ENCODE data around the genes GLTPD2, PLD2 and RABEP1.

- PRO-cap: no peak
- RAMPAGE, long total RNA, 4 experiments: start-site peak on the plus strand in 1 of 4 experiments, at chr17:4717218-4717954 at its widest, 9 to 12 reads per replicate
These were observed 7.0 kb downstream of the ARRB2 start for GRCh38 chr17:4716931-4718275.

DNA sequence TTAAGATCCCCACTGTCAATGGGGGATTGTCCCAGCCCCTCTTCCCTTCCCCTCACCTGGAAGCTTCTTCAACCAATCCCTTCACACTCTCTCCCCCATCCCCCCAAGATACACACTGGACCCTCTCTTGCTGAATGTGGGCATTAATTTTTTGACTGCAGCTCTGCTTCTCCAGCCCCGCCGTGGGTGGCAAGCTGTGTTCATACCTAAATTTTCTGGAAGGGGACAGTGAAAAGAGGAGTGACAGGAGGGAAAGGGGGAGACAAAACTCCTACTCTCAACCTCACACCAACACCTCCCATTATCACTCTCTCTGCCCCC, 10.2 kb upstream of the MED11 start:
- PRO-cap: no peak
- RAMPAGE, long total RNA, 4 experiments: no peak in any of the 4 experiments

DNA sequence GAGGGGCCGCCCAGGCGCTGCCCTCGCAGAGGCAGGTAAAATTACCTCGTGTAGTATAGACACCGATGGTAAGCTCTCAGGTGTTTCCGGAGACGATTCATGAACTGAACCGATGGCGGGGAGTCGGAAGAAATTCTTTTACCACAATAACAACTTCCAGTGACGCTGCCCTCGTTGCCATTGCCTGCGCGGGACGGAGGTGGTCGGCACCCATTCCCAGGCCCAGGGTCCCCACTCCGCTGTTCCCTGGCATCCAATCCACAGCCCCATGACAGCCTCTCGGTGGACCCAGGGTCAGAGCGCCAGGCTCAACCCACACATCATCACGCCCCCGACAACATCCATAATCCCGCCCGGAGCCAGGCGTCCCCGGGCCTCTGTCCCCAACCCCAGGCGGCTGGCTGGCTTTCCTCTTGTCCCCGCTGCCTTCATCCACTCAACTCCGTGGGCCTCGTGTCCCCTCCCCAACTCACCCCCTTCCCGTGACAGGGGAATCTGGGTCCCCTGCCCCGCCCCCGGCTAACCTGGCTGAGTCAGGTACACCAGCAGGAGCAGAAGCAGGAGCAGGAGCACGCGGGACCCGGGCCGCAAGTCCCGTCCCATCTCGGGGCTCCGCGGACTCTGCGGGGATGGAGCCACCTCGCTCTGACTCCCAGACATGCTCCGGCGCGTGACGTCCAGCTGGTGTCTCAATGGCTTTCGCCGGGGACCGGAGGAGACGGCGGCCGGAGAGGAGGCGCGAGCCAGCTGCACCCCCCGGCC, 715 bp upstream of the ZMYND15 start:
- PRO-cap: no peak
- RAMPAGE, long total RNA, 4 experiments: start-site peak on the minus strand in 1 of 4 experiments, centred at position 96 of the sequence, 5 reads per replicate

- PRO-cap: no peak
- RAMPAGE, long total RNA, 4 experiments: no peak in any of the 4 experiments
These were observed 1.0 kb upstream of the TM4SF5 start for GRCh38 chr17:4770673-4771083.

DNA sequence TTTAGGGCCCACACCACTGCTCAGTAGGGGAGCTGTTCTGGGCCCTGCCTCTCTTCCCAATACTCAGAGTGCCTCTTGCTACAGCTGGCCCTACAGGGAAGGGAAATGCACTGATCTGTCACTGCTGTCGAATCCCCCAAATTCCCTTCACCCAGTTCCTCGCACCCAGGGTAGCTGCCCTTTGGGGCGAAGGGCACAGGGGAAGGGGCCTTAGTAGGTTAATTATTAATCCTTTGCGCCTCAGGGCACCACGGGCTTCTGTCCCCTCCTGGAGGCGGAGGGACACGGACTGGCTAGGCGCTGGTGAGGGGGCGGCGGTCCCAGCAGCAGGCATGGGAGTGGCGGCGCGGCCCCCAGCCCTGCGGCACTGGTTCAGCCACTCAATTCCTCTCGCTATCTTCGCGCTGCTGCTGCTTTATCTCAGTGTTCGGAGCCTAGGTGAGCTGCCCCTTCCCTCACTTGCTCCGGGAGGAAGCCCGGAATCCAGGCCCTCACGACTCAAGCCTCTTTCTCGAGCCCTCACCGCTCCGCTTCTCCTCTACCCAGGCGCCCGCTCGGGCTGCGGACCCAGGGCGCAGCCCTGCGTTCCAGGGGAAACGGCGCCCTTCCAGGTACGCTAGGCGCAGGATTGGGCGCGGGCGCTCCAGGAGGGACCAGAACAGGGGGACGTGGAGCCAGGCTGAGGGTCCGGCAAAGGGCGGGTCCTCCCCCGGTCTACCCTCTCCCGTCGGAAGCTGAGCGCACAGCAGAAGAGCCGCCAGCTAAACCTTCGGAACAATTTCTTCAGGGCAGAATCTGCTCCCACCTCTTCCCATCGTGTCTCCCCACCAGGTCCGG, at the start of gene GLTPD2:
Gene GLTPD2, plus strand, starts transcription at position 285 of the 837 bp plus-strand sequence.
- PRO-cap: no peak
- RAMPAGE, long total RNA, 4 experiments: no peak in any of the 4 experiments

- PRO-cap: bidirectional peak, plus-strand start at chr17:4807167, minus-strand start at chr17:4807009
- RAMPAGE, long total RNA, 4 experiments: start-site peak on the plus strand in 3 of 4 experiments, at chr17:4807167-4807192 at its widest, 48 to 118 reads per replicate
These were observed at the start of gene PLD2 for GRCh38 chr17:4806782-4807780. PLD2 (plus strand) TSS chr17:4807152.

DNA sequence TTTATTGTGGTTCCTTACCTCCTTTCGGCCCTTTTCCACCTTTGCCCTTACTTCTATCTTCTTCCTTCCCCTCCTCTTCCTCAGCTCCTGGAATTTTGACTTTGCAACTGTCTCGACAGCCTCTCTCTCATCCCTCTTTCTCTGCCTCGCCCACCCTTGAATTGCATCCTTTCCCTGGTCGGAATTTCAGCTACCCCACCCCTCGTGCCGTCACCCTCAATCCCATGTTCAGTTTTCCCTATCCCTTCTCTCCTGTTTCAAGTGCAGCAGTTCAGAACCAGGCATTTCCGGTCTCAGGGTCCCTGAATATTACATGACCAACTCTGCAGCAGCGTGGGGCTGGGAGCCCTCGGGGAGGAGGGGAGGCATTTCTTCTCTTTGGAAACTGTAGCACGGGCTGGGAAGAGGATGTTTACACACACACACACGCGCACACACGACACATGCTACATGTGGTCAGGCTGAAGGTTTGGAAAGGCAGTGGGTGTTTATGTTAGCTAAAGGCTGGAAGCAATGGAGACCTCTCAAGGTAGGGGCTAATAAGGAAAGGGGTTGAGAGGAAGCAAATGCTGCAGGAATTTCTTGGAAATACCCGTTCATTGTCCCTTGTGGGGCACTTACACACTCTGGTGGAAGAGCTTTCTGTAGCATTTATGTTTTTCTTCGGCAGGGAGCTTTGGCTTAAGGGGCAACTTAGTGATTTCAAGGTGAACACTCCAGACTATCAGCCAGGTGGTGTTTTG, 1.0 kb downstream of the MINK1 start:
- PRO-cap: no peak
- RAMPAGE, long total RNA, 4 experiments: no peak in any of the 4 experiments

- PRO-cap: bidirectional peak, plus-strand start at chr17:4849359, minus-strand start at chr17:4849172
- RAMPAGE, long total RNA, 4 experiments: no peak in any of the 4 experiments
These were observed 15.8 kb downstream of the MINK1 start for GRCh38 chr17:4848828-4849540.

- PRO-cap: no peak
- RAMPAGE, long total RNA, 4 experiments: no peak in any of the 4 experiments
These were observed 17.8 kb upstream of the C17orf107 start for GRCh38 chr17:4881296-4882148.

DNA sequence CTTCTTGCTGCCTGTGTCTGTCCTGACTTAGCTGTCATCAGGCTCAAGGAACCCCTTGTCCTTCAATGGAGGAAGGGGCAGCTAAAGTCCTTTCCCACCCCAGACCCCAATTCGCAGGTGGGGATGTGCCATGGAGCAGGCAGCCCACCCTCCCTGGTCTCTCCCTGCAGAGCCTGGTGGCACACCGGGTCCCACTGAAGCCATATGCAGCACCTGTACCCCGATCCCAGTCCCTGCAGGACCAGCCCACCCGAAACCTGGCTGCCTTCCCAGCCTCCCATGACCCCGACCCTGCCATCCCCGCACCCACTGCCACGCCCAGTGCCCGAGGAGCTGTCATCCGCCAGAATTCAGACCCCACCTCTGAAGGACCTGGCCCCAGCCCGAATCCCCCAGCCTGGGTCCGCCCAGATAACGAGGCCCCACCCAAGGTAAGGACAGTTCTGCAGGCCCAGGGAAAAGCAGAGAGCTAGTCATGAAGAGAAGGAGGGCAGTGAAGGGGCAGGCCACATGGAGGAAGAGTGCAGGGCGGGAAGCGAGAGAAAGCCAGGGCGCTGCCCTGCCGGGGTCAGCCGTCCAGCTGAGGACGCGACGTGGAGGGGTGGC, 7.9 kb upstream of the C17orf107 start:
- PRO-cap: no peak
- RAMPAGE, long total RNA, 4 experiments: no peak in any of the 4 experiments

DNA sequence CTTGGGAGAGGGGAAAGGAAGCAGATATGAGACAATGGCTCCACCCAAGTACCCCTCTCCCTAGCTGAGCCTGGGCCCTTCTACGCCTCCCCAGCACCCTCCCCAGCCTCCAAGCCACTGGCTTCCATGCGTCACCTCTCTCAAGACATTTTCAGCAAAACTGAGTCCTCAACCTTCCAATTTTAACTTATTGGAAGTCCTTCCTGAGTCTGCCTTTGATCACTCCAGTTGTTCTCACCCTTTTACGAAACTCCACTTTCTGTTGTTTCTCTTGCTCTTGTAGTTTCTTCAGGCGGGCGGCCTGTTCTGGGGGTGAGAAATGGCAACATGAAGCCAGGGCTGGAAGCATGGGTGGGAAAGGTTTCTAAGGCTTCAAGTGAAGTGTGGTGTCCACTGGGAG, 7.1 kb downstream of the SPAG7 start:
- PRO-cap: no peak
- RAMPAGE, long total RNA, 4 experiments: no peak in any of the 4 experiments

DNA sequence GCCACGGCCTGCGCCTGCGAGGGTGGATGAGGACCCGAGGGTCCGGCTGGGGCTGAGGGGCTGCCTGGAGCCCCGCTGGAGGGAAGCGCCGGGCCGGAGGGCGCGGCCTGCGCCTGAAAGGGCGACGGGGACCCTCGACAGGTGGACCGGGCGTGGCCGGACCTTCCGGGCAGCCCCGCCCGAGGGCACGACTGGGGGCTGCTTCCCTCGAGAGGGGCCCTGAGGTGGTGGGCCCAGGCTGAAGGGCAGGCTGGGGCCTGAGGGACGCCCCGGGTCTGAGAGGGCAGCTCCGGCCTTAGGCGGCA, 300 bp downstream of the INCA1 start:
- PRO-cap: no peak
- RAMPAGE, long total RNA, 4 experiments: no peak in any of the 4 experiments

DNA sequence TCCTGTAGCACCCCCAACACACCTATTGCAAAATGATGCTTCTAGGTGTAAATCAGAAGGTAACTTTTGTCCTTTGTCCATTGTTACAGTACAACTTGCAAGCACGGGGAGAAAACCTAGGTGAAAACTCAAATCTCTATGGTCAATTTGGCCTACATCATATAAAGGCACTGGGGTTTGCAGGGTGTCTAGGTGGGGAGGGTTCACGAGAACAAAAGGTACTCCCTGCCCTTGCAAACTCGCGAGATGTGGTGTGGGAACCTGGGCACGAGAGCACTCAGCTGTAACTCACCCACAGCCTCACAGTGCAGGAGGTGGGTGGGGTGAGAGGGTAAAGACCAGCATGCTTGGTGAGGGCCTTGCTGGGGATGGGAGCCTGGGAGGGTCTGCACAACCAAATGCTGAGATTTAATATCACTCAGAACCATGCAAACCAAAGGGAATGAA, 18.4 kb upstream of the ZNF594 start:
- PRO-cap: no peak
- RAMPAGE, long total RNA, 4 experiments: no peak in any of the 4 experiments

GRCh38 chr17:5241936-5242432, 7.3 kb upstream of the SCIMP start:
- PRO-cap: no peak
- RAMPAGE, long total RNA, 4 experiments: no peak in any of the 4 experiments

- PRO-cap: bidirectional peak, plus-strand start at chr17:5282284, minus-strand start at chr17:5282076
- RAMPAGE, long total RNA, 4 experiments: start-site peak on the plus strand in 1 of 4 experiments, at chr17:5282284-5282483 at its widest, 6 to 8 reads per replicate
These were observed at the start of gene RABEP1 for GRCh38 chr17:5281757-5282951. RABEP1 (plus strand) TSS chr17:5282284.

DNA sequence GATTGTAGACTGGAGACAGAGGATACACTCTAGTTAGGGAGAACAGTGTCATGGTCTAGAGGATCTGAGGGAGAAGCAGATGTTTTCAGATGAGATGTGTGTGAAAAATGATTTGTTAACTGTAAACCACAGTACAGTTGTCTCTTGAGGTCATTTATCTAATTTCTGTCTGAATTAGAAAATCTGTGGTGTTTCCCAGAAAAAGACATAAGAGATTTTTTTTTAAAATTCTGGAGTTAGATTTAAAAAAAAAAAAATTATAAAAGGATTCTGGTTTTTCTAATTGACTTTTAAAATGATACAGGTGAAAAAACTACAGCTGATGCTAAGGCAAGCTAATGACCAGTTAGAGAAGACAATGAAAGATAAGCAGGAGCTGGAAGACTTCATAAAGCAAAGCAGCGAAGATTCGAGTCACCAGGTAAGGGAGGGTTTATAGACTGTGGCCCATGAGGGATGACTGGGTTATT, 54.6 kb downstream of the NUP88 start:
- PRO-cap: no peak
- RAMPAGE, long total RNA, 4 experiments: start-site peak on the plus strand in 1 of 4 experiments, centred at position 360 of the sequence, 12 reads per replicate

DNA sequence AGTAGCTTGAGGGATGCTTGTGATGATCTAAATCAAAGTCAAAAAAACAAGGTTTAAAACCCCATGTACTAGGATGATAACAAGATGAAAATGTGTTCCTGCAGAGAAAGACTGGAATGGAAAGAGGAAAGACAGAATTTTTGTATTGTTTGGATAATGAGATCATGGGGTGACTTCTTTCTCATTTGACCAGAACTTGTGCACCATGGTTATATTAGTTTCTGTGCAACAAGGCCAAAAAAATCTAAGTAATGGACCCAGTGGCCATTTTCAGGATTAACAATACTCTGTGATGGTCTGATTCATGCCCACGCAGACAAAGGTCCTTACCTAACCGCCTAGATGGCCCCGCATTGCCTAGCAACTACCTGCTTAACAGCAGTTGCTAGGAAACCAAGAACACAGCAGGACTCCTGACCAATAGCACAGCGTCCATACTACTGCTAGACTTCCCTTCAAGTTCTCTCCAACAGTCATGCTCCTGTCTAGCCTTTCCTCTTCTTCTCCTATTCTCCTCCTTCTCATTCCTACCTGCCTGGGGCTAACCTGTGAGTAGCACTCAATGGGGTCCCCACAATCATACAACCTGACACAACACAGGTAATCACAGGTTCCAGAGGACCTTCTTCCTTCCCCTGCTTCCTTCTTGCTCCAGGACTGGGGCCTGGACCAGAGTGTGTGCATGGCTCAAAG, 8.0 kb upstream of the ENSG00000286190 start:
- PRO-cap: no peak
- RAMPAGE, long total RNA, 4 experiments: no peak in any of the 4 experiments

DNA sequence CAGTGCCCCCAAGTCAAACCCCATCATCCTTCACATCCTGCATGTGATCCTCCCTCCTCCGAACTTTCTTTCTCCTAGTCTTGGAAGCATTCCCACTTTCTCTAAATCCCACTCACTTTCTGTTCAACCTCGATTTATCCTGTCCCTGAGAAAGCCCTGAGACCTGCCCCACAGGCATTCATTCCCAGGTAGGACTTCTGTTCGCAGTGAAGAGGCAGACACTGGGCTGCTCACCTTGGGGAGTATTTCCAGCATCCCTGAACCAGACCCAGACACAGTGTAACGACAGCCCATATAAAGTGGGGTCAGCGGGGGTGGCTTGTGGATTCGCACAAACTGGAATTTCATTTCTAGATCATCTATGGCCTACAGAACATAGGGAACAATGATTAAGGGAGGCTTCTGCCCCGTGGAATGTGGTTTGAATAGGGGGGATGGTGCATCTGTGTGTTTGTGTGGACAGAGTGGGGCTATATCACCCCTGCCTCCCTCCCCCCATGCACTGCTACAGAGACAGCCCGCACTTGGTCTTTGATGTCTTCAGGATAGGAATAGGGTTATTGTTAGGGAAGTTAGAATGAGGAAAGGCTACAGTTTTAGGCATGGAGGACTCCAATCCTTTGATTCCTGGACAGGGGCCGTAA, 20.0 kb upstream of the ENSG00000286190 start:
- PRO-cap: no peak
- RAMPAGE, long total RNA, 4 experiments: no peak in any of the 4 experiments

- PRO-cap: no peak
- RAMPAGE, long total RNA, 4 experiments: no peak in any of the 4 experiments
These were observed 25.6 kb downstream of the NLRP1 start for GRCh38 chr17:5558563-5559228.

- PRO-cap: no peak
- RAMPAGE, long total RNA, 4 experiments: no peak in any of the 4 experiments
These were observed 160.4 kb upstream of the WSCD1 start for GRCh38 chr17:5909708-5910154.

All from gastroesophageal sphincter (tissue), 4 donors.